Mesothelial cell of epicardium (in vitro differentiated cells): ENCODE results near the gene PPP1R2C.

GRCh38 chrX:40100751-40101607, 3.2 kb upstream of the BCOR start:
- PRO-cap = no peak

DNA sequence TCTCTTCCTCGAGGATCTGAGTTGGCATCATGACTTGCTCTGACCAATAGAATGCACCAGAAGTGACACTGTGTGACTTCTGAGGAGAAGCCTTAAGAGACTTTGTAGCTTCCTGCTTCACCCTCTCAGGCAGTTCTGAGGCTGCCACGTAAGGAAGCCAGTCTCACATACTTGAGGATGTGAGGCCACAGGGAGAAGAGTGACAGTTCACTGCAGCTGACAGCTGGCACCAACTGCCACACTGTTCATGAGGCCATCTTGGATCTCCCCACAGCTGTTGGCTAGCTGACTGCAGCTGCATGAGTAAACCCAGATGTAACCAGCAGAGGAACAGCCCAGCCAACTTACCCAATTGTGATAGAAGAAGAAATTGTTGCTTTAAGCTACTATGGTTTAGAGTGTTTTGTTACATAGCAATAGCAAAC, 29.4 kb upstream of the BCOR start:
- PRO-cap = no peak

GRCh38 chrX:40147631-40148328, 50.0 kb upstream of the BCOR start:
- PRO-cap = no peak

DNA sequence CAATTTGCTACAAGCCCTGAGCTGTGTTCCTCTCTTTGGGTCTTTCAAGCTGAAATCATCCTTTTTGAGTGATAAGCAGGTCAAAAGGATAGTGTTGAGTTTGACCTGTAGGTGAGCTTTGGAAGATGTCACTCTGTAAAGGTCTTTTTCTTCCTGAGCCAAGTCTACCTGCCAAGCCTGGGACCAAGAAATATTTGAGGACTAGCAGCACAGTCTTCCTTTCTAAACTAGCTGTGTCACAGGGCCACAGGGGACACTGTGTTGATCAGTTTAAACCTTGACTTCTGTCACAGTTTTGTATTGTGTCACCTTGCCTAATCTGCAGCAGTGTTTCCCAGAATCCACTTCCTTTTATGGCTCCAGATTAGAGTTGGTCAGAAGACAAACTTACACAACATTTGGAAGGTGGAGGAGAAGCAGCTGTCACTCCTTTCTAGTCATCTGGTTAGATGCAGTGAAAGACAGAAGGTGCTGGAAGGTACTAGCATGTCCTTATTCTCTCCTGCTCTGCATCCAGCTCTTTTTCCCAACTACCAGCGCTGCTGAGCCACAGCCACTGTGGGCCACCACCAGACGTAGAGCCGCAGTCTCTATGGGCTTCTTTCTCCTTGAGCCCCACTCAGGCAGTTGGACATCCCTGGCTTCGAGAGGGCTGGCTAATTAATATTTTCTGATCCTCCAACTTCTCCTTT, 143.1 kb upstream of the BCOR start:
- PRO-cap = no peak

DNA sequence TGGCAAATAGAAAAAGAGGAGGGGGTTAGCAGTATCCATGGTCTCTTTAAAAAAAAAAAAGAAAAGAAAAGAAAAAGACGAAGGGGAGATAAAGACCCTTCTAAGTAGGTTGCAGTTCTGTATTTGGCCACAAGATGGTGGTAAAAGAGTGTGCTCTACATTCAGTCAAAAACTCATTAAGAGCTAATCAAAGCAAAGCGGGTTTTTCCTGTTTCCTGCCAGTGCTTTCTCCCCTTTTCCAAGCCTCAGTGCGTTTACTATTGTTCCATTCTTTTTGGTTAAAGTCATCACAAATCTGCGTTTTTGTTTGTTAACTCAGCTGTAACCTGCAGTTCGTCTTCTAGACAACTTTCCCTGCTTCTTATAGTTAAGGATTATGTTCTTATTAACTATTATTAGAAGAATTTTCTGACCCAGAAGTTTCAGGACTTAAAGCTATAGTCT, 36.8 kb upstream of the ATP6AP2 start:
- PRO-cap = no peak

DNA sequence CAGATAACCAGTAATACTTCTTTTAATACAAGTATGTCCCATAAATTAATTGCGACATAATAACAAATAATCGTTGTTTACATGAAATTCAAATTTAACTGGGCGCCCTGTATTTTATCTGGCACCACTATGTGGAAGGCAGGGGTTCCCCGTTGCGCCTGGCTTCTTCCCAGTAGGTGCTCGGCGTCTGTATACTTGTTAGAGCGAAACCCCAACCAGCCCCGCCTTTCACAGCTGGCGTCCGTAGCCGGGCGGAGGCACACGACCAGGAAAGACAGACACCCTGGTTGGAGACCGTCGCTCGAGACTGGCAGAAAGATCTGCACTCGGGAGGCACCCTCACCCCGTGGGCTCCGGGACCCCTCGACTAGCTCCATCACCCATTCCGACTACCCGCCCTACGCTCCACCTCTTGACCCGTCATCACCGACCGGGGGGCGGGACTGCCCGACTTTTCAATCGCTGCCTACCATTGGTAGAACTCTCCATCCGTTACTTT, 383 bp upstream of the ATP6AP2 start:
- PRO-cap = bidirectional peak, plus-strand start outside the sequence, minus-strand start at position 391 of the sequence

DNA sequence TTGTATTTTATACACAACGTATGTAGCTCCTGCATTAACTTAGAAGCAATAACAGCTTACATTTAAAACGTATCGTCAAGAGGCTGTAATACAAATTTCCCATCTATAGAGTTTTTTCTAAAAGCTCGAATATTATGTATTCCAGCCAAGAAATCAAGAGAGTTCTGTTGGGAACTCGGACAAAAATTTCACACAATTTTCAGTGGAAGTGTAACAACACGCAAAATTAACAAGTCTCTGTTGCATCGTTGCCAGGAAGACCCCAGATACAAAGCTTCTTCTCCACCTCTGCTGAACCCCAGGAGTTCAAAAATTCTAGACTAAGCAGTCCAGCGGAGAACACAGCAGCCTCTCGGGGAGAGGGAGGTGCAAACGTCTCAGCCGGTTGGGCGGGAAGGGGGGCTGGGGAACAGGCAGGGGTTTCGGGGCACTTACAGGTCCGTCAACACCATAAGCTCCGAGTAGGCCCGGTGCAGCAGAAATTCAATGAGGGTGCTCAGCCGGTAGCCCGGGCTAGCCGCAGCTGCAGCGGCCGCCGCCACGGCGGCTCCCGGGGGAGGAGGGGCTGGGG, 494 bp downstream of the MED14 start:
- PRO-cap = no peak

DNA sequence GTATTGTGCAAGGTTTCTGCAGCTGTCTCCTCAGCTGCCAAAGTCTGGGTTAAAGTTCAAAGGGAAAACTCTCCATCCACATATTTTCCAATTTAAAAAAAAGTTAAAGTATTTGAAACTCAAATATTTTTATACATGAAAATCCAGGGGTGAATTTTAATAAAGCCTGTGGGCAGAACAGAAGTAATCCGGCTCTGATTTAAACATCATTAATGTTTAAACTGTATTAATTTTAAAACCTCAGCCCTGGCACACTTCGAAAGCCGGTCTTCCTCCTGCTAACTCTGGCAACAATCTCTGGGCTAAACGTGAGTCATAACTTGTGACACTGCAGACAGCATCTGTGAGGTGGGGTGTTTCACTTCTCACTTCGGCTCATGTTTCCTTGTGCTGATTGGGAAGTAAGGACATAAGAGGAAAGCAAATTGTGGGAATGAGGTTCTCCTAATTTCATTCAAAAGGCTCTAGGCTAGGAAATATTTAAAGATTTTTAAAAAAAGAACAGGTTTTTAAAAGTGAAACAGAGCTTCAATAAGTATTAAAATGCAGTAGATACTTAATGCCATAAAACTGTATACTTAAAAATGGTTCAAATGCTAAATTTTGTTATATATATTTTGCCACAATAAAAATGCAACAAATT, 139.9 kb upstream of the USP9X start:
- PRO-cap = no peak

GRCh38 chrX:41009886-41010963, 75.0 kb upstream of the USP9X start:
- PRO-cap = no peak

DNA sequence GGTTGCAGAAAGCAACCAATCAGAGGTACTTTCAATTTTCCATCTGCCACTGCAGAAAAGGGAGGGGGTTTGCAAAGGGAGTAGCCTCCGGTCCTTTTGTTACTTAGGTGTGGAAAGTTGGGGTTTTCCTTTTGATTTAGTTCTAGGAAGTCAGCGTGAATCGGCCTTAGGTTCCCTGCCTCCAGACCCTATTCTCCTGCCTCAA, 51.7 kb upstream of the USP9X start:
- PRO-cap = no peak

GRCh38 chrX:41101382-41101604, 16.0 kb downstream of the USP9X start:
- PRO-cap = no peak

GRCh38 chrX:41336935-41337598, 3.1 kb downstream of the DDX3X start:
- PRO-cap = no peak

DNA sequence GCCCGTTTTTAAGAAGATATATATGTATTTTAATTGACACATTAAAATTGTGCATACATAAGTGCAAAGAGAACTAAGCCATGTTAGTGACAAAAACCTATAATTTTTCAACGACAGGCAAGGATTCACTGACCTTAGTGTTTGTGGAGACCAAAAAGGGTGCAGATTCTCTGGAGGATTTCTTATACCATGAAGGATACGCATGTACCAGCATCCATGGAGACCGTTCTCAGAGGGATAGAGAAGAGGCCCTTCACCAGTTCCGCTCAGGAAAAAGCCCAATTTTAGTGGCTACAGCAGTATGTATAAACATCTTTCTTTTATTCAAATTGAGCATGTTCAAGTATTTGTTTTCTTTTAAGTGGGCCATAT, 12.1 kb downstream of the DDX3X start:
- PRO-cap = no peak

- PRO-cap = no peak
Observed at GRCh38 chrX:41686749-41687200, 2.0 kb upstream of the GPR34 start.

GRCh38 chrX:41733756-41734363, 9.9 kb downstream of the GPR82 start:
- PRO-cap = no peak

DNA sequence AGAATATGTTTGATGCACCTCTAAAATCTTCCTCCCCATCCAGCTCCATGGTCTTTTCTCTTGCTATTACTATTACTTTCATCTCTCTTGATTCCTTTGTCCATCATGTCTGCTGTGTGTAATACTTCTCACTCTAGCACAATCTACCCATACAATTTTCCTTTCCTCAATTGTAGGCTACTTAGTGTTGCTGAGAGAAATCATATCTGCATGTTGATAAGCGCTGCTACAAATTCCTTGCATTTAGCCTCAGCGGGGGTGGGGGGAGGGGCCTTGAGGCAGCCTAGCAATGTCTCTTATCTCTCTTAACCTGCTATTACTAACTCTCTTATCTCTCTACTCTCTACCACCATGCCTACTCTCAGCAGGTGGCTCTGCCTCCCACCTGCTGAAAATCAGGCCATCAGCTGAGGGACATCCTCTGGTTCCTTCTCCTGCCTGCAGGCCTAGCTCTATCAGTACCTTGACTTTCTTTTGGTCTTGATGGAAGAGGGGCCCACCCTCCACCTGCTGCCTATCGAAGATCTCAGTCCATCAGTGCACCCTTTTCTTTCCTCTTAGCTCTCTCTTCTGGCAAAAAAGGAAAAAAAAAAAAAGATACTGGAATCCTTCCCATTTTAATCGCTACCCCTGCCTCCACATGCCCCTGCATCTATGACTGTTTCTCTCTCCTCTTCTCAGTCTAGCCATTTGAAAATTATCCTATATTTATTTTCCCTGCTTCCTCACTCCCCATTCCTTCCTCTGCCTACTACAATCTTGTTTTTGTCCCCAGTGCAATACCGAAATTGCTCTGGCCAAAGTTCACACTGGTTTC, 99.0 kb downstream of the GPR82 start:
- PRO-cap = no peak

DNA sequence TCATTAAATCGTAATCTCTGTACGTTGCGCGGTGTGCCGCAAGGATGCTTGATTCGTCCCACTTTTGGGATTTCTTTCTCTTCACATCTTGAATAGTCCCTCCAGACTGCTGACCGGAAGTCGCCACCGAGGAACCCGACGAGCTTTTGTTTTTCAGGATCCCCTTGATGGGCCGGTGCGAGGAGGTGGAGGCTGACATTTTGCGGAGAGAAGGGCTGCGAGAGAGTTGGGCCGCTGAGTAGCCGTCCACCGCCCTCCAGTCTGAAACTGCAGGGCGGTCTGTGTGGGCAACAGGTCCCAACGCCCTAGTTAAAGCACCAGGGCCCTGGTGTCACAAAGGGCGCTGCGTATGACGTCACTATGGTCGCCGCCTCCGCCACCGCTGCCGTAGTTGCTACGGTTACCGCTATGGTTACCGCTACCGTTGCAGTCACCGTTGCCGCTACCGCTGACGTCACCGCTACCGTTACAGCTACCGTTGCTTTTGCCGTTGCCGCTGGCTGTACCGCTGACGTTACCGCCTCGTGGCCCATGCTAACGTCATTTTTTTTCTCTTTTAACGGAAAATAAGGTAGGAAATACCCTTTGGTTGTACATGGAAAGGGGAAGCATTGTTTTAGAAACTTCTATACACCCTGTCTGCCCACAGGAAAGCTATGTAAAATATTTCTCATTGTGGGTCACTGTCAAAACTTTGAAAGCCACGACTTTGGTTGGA, at the start of gene PPP1R2C:
Gene PPP1R2C, minus strand, starts transcription at position 283 of the 718 bp plus-strand sequence.
- PRO-cap = no peak

- PRO-cap = no peak
Observed at GRCh38 chrX:42943383-42944133, 165.6 kb upstream of the PPP1R2C start.

DNA sequence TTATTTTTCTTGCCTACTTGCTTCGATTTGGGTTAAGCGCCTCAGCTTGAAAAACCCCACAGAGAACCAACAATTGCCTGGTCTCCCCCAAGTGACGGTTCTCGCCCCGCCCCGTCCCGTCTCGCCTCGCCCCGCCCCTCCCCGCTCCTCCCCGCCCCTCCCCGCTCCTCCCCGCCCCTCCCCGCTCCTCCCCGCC, 1.9 kb upstream of the MAOA start:
- PRO-cap = no peak

DNA sequence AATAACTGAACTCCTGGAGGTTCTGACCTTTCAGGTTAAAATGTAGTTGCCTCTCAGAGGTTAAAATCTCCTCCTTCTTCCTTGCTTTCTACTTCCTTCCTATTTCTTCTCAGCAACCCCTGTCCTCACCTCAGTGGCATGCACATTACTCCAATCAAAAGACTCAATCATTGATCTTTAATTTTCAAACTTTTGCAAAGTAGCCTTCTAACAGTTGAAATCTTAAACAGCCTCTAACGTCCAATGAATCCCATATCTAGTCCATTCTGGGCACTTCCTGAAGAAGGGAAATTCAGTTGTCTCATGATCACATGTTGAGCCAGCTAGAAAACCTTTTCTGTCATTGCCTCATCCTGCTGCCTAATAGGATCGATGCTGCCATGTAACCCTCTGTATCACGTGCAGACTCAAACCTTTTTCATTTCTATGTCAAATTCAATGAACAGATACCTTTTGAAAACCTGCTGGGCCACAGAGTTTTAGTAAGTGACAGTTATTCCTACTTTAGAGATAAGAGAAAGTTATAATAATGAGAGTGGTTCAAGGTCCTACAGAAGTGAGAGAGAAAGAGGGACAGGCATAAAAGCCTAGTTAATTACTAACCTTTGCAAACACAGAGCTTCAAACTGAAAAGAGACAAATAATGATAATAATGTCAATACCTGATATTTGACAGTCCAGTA, 45.9 kb downstream of the MAOA start:
- PRO-cap = no peak